AG08470 (cell line): ENCODE data around the gene UBC.

DNA sequence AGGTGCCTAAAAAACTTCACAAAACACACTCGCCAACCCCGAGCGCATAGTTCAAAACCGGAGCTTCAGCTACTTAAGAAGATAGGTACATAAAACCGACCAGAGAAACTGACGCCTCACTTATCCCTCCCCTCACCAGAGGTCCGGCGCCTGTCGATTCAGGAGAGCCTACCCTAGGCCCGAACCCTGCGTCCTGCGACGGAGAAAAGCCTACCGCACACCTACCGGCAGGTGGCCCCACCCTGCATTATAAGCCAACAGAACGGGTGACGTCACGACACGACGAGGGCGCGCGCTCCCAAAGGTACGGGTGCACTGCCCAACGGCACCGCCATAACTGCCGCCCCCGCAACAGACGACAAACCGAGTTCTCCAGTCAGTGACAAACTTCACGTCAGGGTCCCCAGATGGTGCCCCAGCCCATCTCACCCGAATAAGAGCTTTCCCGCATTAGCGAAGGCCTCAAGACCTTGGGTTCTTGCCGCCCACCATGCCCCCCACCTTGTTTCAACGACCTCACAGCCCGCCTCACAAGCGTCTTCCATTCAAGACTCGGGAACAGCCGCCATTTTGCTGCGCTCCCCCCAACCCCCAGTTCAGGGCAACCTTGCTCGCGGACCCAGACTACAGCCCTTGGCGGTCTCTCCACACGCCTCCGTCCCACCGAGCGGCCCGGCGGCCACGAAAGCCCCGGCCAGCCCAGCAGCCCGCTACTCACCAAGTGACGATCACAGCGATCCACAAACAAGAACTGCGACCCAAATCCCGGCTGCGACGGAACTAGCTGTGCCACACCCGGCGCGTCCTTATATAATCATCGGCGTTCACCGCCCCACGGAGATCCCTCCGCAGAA is at the start of gene UBC:
UBC (minus strand) TSS at position 782 of the 854 bp plus-strand sequence.
- RRBS, result 2% methylated on average over 15 of the region's 67 CpGs

DNA sequence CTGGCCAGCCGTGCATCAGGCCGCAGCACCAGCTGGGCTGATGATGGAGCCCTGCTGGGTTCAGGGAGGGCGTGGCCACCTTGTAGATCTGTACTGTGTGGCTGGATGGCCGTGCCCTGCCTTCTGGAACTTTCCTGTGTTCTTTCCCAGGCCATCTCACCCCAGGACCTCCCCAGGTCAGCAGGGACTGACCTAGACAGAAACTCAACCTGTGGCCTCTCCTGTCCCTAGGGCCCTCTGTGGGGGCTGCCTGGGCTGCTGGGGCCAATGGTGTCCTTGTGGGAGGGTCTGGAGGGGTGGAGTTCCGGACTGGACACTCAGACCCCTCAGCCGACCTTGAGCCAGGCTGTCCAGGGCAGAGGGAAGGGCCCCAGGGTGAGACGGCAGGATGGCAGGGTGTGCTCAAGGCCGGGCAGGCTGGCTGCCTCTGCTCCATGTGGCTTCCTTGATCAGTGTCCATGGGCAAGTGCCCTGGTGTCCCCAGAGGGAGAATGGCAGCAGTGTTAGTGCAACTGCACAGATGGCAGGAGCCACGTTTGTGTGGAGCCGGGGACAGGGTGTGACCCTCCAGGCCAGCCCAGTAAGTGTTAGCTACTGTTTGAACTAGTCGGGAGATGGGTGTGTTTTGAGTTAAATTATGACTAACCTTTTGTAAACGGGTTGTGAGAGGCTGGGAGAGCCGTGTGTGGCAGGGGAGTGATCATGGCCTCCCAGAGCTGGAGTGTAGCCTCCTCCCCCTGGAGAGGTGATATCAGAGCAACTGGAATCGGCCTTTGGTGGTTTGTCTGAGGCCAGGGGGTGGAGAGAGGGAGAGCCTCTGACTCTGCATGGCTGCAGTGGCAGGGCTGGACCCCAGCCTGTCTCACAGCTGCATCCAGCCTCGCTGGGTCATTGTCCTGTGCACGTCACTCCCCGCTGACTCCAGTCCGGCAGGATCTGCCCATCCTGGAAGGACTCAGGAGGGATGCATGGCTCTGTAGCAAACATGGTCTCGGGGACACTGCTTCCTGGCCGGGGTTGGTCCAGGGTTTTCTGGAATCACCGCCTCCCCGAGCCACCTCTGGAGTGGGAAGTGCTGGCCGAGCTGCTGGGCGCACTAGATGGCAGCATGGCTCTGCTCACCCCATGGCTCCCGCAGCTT is 27.7 kb downstream of the AACS start:
- RRBS, result 48% methylated on average over 6 of the region's 25 CpGs

GRCh38 chr12:125171199-125171643 is 15.0 kb upstream of the TMEM132B start:
- RRBS, result no CpG with 5 or more reads among the region's 3 CpGs

- RRBS, result no CpG with 5 or more reads among the region's 8 CpGs
These were observed 704.8 kb downstream of the TMEM132B start for GRCh38 chr12:125890987-125891446.

GRCh38 chr12:125983046-125984128 is 797.2 kb downstream of the TMEM132B start:
- RRBS, result no CpG with 5 or more reads among the region's 30 CpGs

- RRBS, result no CpG with 5 or more reads among the region's 3 CpGs
These were observed 1421.9 kb upstream of the TMEM132C start for GRCh38 chr12:126845133-126845415.

DNA sequence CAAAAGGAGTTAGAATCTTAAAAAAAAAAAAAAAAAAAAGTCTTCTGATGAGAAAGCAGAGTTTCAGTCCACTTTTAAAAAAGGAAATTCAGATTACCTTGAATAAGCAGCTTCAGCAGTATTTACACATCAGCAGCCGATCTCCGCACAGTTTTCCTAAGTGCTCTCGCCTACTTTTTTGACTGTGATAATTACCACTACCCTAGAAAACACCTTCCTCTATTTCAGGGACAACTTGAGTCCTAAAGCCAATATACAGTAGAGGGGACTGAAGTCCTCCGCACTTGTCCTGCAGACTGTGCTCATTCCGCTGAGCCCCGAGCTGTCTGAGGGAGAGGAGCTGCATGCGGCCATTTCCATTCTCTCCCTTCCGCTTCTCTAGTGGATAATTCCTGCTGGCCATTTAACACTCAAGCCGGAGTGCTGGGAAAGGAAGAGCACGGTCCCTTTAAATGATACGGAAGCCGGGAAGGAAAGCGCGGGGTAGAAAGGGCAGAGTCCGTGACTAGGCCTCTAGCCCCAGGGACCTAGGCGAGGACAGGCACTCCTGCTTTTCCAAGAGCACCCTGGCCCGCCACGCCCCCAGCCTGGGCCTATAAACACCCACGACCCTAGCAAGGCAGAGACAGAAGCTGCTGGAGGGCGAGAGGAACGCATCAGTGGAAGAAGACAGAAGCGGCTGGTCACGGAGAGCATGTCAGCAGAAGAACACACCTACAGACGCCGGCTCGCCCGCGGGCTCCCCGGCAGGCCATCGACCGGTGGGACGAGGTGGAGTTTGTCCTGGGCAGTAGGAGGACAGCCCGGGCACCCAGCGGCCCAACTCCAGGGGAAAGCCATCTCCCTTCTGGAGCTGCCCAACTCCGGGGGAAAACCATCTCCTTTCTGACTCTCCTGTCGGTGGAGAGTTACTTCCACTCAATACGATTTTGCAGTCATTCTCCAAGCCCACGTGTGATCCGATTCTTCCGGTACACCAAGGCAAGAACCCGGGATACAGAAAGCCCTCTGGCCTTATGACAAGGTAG is 1206.7 kb upstream of the TMEM132C start:
- RRBS, result 71% methylated on average over 4 of the region's 41 CpGs

DNA sequence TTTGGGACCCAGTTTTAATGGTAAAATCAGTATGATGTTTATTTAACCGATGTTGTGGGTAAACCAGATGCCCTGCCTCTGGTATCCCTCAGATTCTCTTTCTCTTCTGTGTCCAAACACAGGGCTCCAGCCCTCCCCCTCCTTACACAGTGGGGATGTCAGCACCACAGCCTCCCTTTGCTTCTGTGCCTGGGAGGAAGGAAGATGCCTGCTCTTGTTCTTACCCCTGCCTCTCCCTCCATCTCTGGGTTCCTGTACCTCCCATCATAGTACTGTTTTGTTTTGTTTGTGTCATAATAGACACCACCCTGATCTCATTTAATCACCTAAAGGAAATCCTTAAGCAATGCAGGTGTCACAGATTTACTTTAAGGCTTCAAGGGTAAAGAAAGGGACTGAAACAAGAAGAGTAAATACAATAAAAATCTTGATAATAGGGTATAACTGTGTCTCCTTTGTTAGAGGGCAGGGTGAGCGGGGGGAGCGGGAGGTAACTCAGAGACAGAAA is 1204.9 kb upstream of the TMEM132C start:
- RRBS, result no CpG with 5 or more reads among the region's 3 CpGs

DNA sequence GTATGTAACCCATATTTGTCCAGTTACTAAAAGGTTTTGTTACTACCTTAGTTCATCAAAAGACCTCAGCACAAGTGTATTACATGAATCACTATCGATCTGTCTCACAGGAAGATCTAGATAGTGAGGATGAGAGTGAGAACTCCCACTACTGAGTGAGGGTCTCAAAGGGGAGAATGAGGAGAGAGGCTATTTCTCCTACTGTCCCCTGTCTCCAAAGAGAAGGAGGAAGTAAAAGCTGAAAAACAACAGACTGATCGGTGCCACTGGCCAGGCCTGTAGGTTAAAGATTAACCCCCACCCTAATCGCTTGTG is 778.1 kb upstream of the TMEM132C start:
- RRBS, result no CpG with 5 or more reads among the region's 3 CpGs

- RRBS, result no CpG with 5 or more reads among the region's 10 CpGs
These were observed 400.8 kb upstream of the TMEM132C start for GRCh38 chr12:127866148-127866587.

GRCh38 chr12:128191629-128192057 is 75.3 kb upstream of the TMEM132C start:
- RRBS, result no CpG with 5 or more reads among the region's 7 CpGs

GRCh38 chr12:128265971-128266668 is 850 bp upstream of the TMEM132C start:
- RRBS, result no CpG with 5 or more reads among the region's 33 CpGs

- RRBS, result no CpG with 5 or more reads among the region's 13 CpGs
These were observed 31.8 kb downstream of the SLC15A4 start for GRCh38 chr12:128791787-128792431.

GRCh38 chr12:128792461-128792862 is 31.3 kb downstream of the SLC15A4 start:
- RRBS, result 91% methylated on average over 5 of the region's 17 CpGs

DNA sequence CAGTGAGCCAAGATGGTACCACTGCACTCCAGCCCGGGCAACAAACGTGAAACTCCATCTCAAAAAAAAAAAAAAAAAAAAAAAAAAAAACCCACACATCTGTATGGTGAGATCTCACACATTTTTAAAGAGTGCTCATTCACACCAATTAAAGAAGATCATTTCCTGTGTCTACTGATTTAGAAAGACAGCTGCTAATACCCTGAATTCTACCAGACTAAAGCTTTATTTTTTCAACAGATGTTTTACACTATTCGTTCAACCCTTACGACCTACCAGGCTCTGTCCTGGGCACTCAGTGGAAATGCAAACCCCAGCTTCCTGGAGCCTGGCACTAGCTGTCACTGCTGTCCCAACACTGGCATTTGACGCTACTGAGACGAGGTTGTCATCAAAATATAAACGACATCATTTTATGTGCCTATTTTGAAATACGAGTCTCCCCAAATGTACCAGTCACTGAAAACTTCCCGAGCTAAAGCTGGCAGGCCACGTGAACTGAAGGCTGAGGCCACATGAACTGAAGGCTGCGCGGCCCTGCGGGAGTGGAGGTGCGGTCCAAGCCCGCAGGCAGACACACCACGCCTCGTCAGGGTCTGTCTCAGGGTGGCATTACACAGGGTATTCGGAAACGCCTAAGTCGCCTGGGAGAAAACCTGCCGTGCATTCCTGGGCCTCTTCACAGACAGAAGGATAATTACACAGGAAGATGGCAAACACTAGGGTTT is 27.2 kb downstream of the SLC15A4 start:
- RRBS, result no CpG with 5 or more reads among the region's 21 CpGs

DNA sequence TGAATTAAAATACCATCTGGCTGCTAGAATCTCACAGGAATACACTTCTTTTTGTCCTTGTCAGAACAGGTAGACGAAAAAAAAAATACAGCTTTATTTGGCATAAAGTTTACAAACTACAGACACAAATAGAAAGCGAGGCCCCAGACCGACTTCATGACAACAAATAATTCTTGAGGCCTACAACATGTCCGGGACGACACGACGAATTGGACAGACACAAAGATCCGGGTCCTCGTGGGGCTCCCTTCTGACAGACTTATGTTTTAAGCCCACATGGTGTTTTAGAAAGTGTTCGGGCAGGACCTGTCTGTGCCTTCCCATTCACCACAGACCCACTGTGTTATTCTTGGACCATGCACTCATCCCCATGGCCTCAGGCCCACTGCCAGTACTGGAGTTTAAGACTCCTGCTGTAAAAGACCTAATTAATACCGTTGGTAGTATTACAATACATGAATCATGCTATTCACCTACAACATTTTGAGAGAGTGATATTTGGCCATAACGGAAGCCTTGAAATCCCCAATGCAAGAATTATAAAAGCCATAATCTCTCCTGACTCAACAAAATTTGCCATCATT is 20.0 kb downstream of the SLC15A4 start:
- RRBS, result no CpG with 5 or more reads among the region's 12 CpGs

DNA sequence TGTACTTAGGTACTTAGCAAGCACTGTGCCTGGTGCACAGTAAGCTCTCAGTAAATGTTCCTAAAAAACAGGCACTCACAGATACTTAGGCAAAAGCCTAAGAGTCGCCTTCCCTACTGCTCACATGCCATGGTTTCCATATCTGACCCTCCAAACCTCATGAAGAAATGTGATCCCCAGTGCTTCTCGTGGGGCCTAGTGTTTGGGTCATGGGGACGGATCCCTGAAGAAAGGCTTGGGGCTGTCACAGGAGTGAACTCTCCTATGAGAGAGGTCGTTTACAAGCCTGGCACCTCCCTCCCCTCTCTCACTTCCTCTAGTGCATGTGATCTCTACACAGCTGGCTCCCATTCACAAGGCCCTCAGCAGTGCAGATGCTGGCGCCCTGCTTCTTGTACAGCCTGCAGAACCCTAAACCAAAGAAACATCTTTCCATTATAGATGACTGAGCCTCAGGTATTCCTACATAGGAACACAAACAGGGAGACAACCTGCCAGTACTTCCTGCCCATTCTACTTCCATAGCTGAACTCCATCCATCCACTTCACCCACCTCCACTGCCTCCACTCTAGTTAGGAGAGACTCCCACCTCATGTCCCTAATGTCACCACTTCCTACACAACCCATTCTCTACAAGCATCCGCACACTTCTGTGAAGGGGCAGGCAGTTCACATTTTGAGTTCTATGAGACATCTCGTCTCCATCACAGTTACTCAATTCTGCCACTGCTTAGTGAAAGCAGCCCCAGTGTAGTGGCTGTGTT is 2.9 kb downstream of the SLC15A4 start:
- RRBS, result no CpG with 5 or more reads among the region's 7 CpGs

DNA sequence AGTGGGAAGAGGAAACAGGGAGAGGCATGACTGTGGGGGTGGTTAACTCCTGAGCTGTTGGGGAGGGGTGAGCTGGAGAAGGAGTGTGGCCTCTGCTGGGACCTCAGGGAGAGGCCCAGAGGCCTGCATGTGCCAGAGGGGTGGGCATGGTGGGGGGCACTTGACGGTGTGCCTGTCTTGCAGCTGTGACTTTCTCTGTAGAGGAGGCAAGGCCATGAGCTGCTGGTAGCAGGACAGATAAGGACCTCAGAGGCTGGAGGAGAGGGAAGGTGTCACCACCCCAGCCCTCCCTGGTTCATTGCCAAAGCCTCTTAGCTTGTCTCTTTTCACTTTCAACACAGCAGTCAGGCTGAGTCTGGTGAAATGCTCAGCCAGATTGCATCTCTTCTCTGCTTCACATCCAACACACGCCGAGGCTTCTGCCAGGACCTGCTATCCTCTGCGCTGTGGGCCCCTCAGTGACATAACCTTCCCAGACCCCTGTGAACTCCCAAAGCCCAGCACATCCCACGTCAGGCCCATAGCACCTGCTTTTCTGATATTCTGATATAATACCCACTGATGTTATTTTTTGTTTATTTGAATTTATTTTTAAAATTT is 11.5 kb downstream of the GLT1D1 start:
- RRBS, result no CpG with 5 or more reads among the region's 5 CpGs

DNA sequence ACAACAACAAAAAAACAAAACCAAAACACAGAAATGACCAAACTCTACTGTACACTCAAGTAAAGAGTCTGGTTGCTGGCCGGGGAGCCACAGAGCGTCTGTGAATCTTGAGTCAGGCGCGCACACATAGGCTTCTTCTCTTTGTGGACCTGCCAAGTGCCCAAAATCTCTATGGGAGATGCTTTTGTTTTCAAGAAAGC is 16.9 kb downstream of the GLT1D1 start:
- RRBS, result no CpG with 5 or more reads among the region's 4 CpGs

DNA sequence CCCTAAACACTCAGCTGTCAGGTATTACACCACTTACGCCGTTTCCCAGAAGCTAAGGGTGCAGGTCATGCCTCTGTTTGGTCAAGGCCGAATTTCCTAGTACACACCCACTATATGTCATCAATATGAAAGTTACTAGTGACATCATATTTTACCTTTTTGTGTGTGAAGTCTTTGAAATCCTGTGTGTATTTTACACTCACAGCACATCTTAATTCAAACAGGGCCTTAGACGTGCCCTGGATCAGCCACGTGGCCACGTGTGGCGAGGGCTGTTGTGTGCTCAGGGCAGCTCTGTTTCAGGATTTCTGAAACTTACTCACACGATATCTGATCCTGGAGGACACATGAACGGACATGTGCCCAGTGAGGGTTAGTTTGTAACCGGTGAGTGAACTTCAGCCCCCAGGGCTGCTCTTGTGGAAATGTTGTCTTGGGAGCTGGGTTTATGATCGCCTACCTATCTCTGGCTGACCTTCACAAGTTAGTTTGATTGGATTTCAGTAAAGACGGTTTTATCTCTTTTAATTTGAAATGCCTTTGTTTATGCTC is 51.9 kb downstream of the GLT1D1 start:
- RRBS, result no CpG with 5 or more reads among the region's 12 CpGs